Gallbladder (tissue), 1 donor: ENCODE measurements around a stretch of chr6.

DNA sequence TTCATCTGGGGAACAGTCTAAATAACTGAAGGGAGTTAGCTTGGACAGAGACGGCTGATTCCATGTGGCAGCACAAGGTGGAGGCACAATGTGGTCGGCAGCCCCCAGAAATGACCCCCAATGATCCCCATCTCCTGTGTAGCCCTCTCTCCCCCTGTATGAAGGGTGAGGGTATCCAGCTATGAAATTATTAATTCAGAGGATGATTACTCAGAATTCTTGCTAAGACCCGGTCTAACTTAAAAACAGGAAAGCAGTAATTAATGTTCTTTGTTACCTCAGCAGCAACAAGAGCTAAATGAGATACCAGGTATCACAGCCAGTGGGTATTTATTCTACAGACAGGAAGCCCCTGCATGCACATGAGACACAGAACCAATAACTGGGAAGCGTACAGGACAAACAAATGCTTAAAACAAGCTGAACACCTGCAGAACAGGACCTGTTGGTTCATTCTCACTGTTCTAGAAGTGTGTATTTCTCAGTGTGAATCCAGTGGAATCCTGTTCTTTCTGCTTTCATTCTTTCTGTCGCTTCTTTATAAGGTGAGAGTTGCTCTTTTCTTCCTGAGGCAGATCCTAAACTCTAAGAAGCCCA, 31.0 kb downstream of the SCML4 start:
- PRO-cap: no peak

DNA sequence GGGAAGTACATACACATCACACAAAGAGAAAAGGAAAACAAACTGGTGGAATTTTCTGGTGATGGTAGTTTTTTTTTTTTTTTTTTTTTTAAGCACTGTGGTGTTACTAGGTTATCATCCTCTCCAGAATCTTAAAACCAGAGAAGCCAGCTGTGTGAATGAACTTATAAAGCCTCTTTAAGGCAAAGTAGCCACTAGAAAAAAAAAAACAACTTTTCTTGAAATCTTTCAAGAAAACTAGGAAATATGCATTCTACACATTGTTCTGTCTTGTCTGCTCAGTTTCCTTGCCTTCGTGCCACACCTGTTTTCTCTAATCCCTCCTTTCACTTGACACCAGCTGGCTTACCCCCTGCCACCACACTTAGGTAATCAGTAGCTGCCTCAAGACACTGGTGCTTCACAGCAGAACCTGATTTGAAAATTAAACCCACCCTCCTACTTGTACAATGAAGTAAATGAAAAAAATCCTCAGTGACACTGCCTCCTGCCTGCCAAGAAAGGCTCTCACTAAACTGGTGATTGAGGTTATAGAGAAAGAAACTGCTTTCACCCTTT, 45.7 kb upstream of the SCML4 start:
- PRO-cap: no peak

- PRO-cap: no peak
These were observed 52.3 kb upstream of the SCML4 start for GRCh38 chr6:107876401-107876807.

DNA sequence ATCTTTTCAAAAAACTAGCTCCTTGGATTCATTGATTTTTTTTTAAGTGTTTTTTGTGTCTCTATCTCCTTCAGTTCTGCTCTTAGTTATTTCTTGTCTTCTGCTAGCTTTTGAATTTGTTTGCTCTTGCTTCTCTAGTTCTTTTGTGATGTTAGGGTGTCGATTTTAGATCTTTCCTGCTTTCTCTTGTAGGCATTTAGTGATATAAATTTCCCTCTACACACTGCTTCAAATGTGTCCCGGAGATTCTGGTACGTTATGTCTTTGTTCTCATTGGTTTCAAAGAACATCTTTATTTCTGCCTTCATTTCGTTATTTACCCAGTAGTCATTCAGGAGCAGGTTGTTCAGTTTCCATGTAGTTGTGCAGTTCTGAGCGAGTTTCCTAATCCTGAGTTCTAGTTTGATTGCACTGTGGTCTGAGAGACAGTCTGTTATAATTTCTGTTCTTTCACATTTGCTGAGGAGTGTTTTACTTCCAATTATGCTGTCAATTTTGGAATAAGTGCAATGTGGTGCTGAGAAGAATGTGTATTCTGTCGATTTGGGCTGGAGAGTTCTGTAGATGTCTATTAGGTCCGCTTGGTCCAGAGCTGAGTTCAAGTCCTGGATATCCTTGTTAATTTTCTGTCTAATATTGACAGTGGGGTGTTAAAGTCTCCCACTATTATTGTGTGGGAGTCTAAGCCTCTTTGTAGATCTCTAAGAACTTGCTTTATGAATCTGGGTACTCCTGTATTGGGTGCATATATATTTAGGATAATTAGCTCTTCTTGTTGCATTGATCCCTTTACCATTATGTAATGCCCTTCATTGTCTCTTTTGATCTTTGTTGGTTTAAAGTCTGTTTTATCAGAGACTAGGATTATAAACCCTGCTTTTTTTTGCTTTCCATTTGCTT, 65.7 kb upstream of the SCML4 start:
- PRO-cap: no peak

- PRO-cap: no peak
These were observed 60.5 kb downstream of the SEC63 start for GRCh38 chr6:107897549-107897874.

GRCh38 chr6:108134697-108135037, 31.2 kb upstream of the NR2E1 start:
- PRO-cap: no peak

- PRO-cap: no peak
These were observed 34.8 kb downstream of the NR2E1 start for GRCh38 chr6:108200621-108201092.

- PRO-cap: no peak
These were observed 2.4 kb upstream of the FOXO3 start for GRCh38 chr6:108558439-108558578.

DNA sequence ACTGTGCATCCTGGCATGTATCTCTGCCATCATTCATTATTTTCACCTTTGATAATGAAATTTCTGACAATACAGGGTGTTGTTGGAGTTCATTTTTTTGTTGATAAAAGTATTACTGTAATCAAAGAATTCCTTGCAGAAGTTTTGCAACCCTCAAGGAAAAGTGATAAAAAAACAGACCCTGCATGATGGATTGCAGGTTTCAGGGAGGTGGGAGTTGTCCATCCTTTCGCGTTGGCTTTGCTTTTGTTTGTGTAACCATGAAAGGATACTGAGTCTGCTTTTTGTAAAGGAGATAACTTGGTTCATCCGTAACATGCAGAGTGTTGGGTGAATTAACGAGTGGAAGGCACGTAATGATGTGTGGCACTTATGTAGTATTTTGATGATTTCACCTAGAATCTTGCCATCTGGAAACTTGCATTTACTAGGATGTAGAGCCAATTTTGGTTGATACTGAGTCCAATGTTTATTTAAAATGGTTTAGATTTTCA, 23.6 kb downstream of the FOXO3 start:
- PRO-cap: no peak

GRCh38 chr6:108605402-108605969, 44.8 kb downstream of the FOXO3 start:
- PRO-cap: no peak

GRCh38 chr6:108622341-108623443, 62.0 kb downstream of the FOXO3 start:
- PRO-cap: no peak

GRCh38 chr6:108655907-108656891, 95.5 kb downstream of the FOXO3 start:
- PRO-cap: no peak

DNA sequence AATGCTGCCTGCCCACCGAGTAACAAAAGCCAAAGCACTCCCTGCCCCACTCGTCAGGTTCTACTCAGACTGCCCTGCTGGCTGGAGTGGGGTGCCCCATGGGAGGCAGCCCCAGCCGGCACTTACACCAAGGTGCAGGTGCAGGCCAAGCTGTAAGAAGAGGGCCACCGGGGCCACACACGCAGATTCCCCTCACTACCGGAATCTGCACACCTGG, 112.3 kb downstream of the FOXO3 start:
- PRO-cap: no peak

GRCh38 chr6:108689119-108689742, 128.5 kb downstream of the FOXO3 start:
- PRO-cap: no peak

DNA sequence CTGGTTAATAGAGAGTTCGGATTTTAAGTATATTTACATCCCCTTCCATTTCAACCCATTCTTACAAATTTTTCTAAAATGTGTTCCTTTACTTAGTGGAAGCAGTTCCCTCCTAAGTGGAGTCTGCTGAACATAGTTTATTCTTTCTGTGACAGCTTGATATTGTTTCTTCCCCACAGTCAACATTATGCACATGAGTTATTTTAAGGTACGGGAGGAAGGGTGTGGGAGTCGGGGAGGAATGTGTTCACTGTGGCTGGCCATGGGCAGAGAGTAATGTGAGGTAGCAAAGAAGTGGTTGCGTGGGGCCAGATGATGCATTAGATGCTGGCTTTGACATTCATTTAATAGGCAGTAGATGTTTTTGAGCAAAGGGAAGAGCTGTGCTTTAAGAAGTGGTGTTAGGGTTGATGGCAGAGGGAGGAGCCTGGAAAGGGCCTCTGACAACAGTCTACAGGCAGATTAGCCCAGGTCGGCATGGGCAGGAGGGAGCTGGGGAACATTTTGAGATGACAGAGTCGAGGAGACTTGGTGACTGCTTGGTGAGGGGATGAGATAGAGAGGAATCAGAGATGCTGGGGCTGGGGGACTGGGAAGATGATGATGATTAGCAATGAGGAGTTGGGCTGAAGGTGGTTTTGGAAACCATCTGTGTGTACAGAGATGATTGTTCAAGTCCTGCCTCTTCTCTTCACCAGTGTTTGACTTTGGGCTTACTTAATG, 98.6 kb downstream of the ARMC2 start:
- PRO-cap: no peak

DNA sequence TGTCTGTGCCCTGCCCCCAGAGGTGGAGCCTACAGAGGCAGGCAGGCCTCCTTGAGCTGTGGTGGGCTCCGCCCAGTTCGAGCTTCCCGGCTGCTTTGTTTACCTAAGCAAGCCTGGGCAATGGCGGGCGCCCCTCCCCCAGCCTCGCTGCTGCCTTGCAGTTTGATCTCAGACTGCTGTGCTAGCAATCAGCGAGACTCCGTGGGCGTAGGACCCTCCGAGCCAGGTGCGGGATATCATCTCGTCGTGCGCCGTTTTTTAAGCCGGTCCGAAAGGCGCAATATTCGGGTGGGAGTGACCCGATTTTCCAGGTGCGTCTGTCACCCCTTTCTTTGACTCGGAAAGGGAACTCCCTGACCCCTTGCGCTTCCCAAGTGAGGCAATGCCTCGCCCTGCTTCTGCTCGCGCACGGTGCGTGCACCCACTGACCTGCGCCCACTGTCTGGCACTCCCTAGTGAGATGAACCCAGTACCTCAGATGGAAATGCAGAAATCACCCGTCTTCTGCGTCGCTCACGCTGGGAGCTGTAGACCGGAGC, 131.5 kb downstream of the CD164 start:
- PRO-cap: no peak

GRCh38 chr6:109336161-109336755, 46.0 kb downstream of the CD164 start:
- PRO-cap: no peak

DNA sequence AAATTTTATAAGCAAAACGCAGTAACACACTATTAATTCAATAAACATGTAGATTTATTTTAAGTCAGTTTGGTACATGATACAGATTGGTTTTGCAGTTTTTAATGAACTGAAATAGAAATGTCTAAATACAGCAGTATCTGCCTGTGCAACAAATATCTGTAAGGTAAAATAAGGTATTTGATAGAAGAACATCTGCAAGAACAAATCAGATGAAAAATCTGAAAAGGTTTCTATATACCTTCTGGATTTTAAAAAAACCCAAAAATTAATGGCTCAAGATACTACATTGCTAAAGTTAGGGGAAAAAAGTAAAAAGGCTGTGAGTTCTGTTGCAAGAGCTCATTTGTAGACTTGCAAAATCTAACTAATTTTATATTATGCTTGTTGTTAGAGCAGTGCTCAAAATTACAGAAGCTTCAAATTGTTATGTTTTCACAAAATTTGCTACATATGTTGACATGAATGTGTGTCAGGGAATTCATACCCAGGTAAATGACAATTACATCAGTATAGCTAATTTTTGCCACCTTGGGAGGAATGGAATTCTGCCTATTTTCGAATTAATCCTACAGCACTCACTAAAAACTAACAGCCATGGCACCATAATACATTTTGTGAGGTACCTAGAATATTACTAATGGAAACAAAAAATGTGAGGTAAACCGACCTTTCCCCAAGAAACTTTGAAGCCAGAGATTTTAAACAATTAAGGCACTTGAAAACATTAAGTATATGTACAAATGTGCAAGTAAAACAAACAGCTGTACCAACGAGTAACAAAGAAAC, 15.6 kb downstream of the CD164 start:
- PRO-cap: no peak

GRCh38 chr6:109381407-109381589, 969 bp downstream of the CD164 start:
- PRO-cap: no peak

DNA sequence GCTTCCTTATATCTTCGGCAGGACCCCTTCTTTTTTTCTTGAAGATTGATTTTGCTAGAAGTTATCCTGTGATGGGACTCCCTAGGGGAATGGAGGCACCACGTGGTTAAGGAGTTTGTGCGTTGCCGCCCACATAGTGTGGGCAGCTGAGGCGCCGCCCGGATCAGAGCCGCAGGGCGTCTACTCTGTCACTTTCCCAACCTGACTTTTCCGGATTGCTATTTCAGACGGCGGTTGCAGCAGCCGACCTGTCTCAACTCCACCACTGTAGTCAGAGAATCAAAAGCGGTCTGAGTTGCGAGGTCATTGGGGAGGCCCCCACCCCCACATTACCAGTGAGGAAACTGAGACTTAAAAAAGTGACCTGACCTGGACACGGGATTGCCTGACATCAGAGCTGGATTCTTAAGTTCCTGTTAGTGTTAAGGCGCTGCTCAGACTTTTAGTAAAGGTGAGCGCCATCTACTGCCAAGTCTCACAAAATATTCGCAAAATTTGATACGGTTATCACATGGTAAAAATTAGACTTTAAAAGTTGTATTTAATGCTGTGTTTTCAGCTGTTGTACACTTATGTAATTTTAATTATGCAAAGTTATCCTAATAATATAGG, 775 bp upstream of the CD164 start:
- PRO-cap: bidirectional peak, plus-strand start at position 213 of the sequence, minus-strand start outside the sequence